Iris pigment epithelial cell (primary cell): ENCODE measurements around a stretch of chr4.

GRCh38 chr4:26576514-26576876, 7.4 kb upstream of the TBC1D19 start:
- RRBS: no CpG with 5 or more reads among the region's 3 CpGs

DNA sequence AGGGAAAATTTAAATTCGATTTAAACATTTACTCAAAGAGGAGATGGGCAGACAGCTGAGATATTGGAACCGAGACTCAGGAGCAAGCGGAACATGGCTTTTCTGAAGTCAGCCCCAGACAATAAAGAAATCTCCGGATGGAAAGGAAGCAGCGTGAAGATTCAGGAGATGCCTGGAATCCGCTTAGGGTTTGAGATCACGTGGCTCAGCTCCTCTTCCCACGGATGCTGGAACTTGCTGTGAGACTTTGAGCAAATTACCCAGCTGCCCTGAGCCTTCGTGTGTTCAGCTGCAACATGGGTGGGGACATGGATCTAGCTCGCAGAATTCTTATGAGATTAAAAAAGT, 55.8 kb upstream of the STIM2 start:
- RRBS: no CpG with 5 or more reads among the region's 10 CpGs

- RRBS: 2% methylated on average over 12 of the region's 80 CpGs
Measured at GRCh38 chr4:26857139-26858446, 3.0 kb upstream of the STIM2 start.

DNA sequence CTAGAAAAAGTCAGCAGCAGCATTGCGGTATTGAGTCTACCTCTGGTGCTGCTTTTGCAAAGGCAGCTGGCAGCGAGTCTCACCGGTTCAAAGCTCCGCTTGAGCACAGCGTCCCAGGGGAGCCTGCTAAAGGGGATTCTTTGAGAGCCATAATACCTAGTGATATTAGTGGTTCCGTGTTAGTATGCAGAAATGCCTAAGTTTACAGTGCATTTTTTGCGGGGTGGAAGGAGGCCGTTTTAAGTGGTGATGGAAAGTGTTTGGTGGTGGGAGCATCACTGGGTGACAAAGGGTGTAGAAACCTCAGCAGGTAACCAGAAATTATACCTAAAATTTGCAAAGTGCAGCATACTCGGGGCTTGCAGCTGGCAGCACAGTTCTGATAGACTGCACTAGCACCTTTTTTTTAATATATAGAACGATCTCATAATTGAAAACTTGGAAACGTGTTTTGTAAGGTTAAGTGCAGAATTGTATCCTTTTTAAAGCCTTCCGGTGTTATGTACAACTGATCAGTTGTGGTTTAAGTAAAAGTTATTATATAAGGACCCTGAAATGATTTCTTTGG, 1.2 kb downstream of the STIM2 start:
- RRBS: no CpG with 5 or more reads among the region's 12 CpGs

DNA sequence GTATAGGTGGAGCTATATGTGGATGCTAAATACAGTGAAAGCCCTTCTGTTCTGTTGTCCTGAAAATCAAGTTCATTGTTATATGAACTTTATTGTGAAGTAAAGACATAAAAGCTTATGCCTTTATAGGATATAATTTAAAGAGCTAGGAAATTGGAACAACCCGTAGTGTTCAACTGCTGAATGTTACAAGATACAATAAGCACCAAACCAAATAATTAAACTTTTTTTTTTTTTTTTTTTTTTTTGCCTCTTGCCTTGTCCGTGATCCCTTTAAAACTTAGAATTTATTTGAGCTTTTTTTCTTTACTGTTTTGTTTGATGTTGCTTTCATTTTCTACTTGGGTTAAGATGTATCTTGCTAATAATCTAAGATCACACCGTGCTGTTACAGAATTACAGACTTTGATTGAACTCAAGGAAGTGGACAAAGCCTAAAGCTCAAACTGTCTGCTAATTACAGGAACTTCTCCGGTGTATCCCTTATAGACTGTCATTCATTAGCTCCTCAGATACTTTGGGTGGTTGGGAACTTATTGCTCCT, 26.4 kb downstream of the STIM2 start:
- RRBS: no CpG with 5 or more reads among the region's 4 CpGs

DNA sequence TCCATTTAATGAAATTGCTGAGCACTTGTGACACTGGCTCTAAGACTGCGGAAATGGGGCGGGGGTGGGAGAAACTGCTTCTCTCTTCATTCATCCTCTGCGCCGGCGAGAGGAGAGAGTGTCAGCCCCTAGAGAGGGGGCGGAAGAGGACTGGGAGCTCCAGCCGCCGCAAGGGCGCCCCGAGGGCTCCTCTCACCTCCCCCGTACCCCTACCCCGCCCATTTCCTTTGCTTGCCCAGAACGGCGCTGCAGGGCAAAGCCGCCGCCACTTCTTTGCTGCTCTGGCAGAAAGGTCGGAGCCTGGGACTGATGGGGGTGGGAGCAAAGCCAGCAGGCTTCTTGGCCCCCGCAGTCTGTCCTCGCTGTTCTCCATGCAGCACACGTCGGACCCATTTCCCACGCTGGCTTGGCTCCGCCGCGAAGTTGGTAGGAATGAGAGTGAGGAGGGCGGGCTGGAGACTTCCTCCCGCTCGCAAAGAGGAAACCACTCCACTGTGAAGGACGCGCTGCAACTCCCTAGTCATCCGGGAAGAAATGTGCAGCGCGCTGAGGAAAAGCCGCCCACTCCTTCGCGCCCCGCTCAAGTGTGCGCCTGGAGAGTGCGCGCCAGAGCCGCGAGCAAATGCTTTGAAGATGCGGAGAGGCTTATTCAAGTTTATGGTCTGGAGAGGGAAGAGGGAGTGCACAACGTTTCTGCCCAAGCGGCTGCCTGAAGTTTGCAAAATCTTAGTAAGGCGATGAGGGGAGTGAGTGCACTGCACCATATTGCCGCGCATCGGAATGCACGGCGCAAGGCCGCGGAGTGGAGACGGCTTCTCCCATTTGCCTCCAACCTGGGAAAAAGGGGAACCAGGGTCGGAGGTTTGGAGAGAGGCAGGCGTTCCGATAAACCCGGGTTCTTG, 2.8 kb upstream of the PCDH7 start:
- RRBS: no CpG with 5 or more reads among the region's 58 CpGs

DNA sequence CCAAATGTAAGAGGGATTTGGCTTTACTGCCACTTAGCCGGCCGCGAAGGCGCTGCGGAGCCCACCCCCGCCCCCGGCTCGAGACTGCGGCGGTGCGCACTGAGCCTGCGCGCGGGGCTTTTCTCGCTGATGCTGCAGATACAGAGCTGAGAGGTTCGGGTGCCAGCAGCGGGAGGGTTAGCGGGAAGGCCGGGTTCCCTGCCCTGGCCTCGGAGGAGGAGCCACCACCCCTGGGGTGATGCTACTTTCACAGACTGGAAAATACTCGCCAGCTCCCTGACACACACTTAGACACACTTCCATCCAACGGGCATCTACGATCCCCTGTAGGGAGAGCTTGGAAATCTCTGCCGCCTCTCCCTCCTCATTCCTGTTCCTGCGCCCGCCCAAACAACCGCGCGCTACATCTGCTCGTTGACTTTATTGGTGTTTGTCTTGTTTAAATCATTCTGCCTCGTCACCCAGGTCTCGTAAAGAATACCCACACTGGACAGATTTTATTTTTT, 2.1 kb upstream of the PCDH7 start:
- RRBS: 3% methylated on average over 7 of the region's 32 CpGs

DNA sequence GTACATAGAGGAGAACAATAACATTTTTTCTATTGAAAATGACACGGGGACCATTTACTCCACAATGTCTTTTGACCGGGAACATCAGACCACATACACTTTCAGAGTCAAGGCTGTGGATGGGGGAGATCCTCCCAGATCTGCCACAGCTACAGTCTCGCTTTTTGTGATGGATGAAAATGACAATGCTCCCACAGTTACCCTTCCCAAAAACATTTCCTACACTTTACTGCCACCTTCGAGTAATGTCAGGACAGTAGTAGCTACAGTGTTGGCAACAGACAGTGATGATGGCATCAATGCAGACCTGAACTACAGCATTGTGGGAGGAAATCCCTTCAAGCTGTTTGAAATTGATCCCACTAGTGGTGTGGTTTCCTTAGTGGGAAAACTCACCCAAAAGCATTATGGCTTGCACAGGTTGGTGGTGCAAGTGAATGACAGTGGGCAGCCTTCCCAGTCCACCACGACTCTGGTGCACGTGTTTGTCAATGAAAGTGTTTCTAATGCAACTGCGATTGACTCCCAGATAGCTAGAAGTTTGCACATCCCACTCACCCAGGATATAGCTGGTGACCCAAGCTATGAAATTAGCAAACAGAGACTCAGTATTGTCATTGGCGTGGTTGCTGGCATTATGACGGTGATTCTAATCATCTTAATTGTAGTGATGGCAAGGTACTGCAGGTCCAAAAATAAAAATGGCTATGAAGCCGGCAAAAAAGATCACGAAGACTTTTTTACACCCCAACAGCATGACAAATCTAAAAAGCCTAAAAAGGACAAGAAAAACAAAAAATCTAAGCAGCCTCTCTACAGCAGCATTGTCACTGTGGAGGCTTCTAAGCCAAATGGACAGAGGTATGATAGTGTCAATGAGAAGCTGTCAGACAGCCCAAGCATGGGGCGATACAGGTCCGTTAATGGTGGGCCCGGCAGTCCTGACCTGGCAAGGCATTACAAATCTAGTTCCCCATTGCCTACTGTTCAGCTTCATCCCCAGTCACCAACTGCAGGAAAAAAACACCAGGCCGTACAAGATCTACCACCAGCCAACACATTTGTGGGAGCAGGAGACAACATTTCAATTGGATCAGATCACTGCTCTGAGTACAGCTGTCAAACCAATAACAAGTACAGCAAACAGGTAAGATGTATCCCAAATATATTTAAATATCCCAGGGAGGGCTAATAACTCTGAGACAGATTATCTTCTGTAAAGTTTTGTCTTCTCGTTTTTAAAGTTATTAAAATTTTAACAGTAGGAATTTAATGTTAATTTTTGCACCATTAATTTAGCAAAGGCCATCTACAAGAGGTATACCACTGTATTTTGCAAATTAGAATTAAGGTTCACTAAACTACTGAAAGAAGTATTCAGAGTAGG, 3.8 kb downstream of the PCDH7 start:
- RRBS: no CpG with 5 or more reads among the region's 16 CpGs

DNA sequence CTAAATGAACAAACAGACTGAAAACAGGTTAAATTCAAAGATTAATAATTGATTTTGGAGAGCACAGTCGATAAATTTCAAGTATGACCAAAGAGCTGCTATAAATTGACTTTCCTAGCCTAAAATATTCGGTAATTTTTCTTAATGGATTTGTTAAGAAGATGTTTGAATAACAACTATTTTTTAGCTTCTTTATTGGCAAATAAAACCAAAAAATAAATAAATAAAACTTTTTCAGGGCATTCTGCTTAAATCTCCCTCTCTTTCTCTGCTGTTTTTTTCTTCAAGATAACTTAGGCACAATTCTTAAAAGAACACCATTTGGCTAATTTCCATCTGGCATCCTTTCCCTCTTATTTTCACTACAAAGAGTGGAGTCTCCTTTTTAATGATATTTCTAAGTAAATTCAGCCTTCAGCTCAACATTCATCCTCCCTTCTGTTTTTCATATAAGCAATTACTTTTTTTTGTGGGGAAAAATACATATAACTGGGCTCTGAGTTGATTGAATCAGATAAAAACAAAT, 88.0 kb downstream of the PCDH7 start:
- RRBS: no CpG with 5 or more reads among the region's 2 CpGs

DNA sequence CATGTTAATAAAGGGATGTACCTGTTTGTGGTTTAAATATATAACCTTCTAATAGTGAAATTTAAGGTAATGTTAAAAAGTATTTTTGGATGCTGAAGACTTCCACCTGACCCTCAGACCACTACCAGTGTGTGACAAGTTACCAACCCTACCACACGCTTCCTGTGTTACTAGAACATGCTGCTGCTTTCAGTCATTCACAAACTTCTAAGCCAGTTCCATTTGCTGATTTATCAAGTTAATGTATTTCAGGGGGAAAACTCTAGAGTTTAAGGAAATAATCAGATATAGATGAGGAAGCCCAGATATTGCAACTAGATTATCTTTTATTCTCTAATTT, 104.9 kb downstream of the DTHD1 start:
- RRBS: no CpG with 5 or more reads among the region's 1 CpG

DNA sequence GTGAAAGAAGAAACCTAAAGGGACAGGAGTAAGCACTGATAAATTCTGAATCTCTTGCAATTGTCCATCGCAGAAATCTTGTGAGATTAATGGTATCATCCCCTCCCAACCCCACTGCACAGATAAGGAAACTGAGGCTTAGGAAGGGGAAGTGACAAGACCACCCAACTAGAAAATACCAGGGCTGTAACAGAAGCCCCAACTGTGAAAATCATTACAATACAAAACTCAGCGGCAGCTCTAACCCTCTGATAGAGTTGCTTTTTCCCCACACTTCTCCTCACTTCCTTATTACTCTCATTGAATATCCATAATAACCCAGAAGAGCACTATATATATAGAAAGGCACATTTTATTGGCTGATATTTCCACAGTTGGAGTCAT, 46.8 kb upstream of the NWD2 start:
- RRBS: no CpG with 5 or more reads among the region's 2 CpGs

GRCh38 chr4:37452946-37453724, 590 bp upstream of the C4orf19 start:
- RRBS: 3% methylated on average over 7 of the region's 22 CpGs

- RRBS: no CpG with 5 or more reads among the region's 6 CpGs
Measured at GRCh38 chr4:37462913-37463483, 9.3 kb downstream of the C4orf19 start.

GRCh38 chr4:37464317-37464865, 10.7 kb downstream of the C4orf19 start:
- RRBS: no CpG with 5 or more reads among the region's 5 CpGs

GRCh38 chr4:37471746-37472512, 18.2 kb downstream of the C4orf19 start:
- RRBS: no CpG with 5 or more reads among the region's 5 CpGs

GRCh38 chr4:37675794-37676401, 10.3 kb downstream of the RELL1 start:
- RRBS: no CpG with 5 or more reads among the region's 2 CpGs

GRCh38 chr4:37826854-37827714, 598 bp downstream of the PGM2 start:
- RRBS: under 1% methylated on average over 16 of the region's 54 CpGs

DNA sequence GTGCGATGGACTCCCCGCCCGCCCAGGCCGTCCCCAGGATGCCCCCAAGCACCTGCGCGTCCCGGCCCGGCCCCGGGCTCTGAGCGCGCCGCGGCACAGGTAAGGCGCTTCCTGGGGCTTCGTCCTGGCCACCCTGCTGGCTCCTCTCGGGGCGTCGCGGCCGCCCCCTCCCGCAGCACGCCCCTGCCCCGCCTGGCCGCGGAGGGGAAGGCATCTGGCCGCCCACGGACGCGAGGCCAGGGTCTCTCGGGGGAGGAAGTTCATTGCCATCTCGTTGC, 305 bp downstream of the TBC1D1 start:
- RRBS: 1% methylated on average over 7 of the region's 31 CpGs

- RRBS: no CpG with 5 or more reads among the region's 5 CpGs
Measured at GRCh38 chr4:37973282-37973824, 13.2 kb downstream of the PTTG2 start.

DNA sequence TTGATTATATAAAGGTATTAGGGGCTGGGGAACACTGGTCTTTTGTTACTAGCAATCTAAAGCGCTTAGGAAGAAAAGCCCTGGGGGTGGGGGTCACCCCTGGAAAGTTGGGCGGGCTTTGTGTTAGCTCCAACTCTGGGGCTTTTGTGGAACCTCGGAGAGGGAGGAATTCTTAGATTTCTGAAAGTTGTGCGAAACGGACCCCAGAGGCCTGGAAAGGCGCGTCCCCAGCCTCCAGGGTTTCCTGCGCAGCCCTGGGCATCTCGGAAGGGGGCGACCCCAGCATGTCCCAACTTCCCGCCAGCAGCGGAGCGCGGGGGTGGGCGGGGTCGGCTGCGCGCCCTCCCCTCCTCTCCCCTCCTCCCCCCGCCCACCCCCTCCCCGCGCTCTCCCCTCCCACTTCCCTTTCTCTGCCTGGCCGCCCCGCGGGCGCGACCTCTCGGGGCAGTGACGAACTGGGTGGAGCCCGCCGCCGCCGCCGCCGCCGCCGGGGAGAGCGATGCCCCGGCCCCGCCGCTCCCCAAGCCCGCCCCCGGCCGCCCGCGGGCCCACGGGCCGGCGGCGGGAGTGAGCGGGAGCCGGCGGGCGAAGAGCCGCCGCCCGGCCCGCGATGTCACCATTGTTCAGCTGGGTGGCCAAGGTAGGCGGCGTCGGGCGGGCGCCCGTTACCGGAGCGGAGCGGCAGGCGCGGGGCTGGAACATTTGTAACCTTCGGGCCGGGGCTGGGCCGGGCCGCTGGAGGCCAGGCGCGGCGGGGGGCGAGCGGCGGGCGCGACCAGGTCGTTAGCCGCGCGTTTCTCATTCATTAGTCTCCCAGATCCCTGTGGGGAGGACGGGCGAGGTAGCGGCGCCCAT, 16.9 kb downstream of the PTTG2 start:
- RRBS: 2% methylated on average over 16 of the region's 89 CpGs